ENCODE measurements around a stretch of chr16.

- PRO-cap, 3 experiments = peak in 3 of 3 experiments; most common plus-strand start chr16:90082172 (in 2)
- RAMPAGE, long total RNA = no peak
Measured at GRCh38 chr16:90081937-90082432, 4.9 kb upstream of the PRDM7 start.